AG09309 (cell line): ENCODE data around the gene DMRT1.

GRCh38 chr9:113998-114825 is 4.0 kb downstream of the FOXD4 start:
- RRBS, result 1% methylated on average over 4 of the region's 88 CpGs

- RRBS, result no CpG with 5 or more reads among the region's 5 CpGs
Observed at GRCh38 chr9:227264-227780, 12.7 kb downstream of the DOCK8 start.

DNA sequence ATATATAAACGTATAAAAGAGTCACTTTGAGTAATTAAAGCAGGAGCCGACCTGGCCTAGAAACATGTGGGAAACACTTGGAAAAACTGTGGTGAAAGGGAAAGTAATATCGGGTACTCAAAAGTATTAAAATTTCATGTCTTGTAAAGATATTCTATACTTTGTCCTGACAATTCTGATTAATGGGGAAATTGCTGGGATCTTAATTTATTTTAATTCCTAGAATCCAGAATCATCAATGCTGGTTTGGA is 129.2 kb upstream of the KANK1 start:
- RRBS, result no CpG with 5 or more reads among the region's 3 CpGs

DNA sequence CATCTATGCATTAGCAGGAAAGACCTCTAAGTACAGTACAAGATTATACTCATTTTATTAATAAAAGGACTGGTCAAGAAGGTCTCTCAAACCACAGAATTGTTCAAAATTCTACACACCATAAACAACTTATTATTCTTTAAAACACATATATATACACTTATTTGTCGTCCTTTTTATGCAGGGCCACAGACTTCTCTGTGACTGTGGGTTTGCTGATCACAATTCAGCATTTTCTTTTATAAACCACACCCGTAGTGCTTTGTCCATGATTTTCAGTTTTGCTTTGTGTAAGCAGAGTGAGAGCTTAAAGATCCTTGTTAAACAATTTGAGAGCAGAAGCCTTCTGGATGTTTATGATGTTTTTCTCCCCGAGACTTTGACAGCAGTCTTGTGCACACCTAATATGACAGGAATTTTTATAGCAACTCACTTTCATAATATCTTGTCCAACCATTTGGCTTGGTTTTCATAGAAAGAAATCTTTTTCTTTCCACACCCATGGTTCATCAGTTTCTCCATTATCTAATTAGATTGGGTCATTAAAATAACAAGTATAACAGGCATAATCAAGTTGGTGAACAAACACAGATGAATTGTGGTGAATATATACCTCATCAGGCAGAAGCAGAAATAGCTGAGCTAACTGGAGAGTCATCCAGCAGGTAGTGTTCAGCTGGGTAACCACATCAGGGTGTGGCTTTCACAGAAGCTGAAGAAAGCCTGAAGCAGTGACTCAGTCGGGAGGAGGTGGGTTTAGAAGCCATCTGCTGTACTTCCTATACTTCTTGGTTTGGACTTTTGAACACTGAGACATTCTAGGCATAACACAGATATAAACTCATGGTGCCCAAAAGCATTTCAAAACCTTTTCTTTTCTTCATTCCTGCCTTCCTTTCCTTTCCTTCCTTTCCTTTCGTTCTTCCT is 57.1 kb upstream of the KANK1 start:
- RRBS, result no CpG with 5 or more reads among the region's 5 CpGs

DNA sequence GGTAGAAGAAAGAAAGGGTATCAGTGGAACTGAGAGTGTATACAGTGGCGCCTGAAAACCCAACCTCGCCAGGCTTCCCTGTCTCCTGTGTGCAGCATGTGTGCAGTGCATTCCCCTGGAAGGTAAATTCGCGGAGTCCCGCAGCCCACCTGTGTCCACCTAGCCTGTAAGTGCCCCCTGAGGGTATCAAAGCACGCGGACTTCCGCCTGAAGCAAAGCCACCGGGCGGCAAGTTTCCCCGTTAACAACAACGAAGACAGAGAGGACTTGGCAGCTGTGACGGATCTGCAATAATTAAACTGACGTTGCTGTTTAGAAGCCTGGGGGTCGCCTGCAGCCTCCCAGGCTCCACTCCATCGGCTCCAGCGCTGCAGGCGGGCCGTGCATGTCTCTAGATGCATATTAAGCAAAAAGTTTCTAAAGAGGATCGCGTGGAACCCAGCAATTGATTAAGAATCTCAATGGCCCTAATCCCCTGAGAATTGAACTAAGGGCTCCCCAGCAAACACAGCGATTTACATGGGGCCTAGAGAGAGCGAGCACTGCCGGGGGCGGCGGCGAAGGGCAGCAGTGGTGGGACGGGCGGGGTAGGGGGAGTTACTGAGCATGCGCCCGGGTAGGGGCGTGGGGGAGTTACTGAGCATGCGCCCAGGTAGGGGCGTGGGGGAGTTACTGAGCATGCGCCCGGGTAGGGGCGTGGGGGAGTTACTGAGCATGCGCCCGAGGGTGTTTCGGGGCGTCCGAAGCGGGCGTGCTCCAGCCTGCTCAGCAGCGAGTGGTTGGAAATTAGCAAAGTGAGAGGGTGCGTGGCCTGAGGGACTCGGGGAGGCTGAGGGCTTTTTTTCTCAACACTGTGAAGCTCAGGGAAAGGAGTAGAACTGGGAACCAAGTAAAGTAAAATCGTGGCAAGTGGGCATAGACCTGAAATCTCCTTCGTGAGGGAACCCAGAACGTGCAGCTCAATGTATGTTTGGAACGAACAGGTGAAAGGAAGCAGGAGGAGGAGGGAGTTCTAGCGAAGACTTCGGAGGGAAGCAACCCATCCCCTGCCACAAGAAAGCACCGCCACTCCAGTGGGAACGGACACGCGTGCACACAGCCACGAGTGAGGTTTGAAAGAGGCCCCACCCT is 34.6 kb upstream of the KANK1 start:
- RRBS, result no CpG with 5 or more reads among the region's 58 CpGs

- RRBS, result no CpG with 5 or more reads among the region's 8 CpGs
Observed at GRCh38 chr9:536629-537180, 32.2 kb downstream of the KANK1 start.

DNA sequence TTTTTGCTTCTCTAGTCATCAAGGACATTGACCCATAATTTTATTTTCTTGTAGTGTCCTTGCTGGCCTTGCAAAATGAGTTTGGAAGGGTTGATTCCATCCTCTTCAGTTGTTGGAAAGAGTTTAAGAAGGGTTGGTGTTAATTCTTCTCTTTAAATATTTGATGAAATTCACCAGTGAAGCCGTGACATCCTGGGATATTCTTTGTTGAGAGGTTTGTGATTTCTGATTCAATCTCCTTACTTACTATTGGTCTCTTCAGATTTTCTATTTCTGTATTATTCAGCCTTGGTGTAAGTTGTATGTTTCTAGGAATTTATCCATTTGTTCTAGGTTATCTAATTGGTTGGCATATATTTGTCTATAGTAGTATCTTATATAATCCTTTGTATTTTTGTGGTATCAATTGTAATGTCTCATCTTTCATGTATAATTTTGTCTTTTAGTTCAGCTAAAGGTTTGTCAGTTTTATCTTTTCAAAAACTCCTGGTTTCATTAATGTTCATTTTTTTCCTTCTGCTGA is 36.0 kb downstream of the KANK1 start:
- RRBS, result no CpG with 5 or more reads among the region's 1 CpG

GRCh38 chr9:570860-571615 is 66.5 kb downstream of the KANK1 start:
- RRBS, result no CpG with 5 or more reads among the region's 5 CpGs

DNA sequence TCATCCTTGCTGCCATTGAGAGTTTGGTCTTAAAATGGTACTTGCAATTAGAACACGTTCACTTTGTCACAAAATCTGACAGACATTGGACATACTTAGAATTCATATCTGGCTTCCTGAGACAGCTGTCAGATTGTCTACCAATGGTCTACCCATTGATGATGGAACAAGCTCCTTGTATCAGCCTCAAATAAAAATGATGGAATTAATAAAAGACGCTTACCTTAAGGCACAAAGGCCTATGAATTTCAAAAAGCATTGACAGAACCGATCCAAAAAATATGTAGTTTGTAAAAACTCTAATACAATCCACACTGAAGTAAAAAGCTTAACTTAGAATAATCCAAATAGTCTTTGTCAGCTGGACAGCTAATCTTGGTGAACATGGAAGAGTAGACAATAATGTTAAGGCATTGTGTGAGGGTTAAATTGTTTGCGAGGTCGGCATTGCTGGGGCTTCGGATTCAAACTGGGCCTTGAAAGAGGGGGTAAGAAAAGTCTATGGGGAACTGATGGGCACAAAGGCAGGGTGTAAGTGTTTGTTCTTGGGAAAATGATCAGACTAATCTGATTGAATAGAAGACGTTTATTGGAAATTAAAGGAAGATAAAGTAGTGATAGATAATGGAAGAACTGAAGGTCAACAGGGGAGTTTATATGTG is 80.9 kb downstream of the KANK1 start:
- RRBS, result no CpG with 5 or more reads among the region's 7 CpGs

DNA sequence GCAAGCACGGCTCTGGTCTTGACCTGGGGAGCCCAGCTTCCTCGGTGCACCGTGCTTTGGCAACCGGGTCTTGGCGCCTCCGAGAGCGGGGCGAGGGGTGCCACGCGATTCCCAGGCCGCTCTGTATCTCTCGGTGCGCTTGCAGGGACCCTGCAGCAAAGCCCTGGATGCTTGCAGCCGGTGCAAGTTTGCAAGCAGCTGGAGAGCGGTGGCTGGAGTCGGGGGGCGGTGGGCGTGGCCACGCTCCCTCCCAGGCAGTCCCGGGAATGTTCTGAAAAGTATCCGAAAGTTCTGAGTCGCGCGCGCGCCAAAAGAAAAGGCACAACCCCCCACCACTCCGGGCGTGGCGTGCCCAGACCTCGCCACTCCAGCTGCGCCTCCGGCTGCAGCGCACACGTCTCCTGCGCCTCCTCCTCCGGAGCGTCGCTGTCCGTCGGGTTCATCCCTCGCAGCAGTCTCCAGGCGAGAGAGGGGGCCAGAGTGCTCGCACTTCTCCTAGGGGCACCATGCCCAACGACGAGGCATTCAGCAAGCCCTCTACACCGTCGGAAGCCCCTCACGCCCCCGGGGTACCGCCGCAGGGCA is at the start of gene DMRT1:
DMRT1 (plus strand) TSS at position 365 of the 585 bp plus-strand sequence.
- RRBS, result 7% methylated on average over 17 of the region's 51 CpGs

- RRBS, result no CpG with 5 or more reads among the region's 11 CpGs
Observed at GRCh38 chr9:1052418-1052746, 2.2 kb downstream of the DMRT2 start.

DNA sequence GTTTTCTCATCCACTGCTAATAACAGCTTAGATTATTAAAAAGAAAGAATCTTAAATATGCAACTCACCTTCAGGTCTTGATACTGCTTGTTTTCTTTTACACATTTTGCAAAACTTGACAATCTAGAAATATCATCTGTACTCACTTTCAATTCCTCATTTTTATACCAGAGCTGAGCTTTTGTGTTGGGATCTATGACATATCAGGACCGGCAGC is 75.7 kb upstream of the SMARCA2 start:
- RRBS, result no CpG with 5 or more reads among the region's 1 CpG

DNA sequence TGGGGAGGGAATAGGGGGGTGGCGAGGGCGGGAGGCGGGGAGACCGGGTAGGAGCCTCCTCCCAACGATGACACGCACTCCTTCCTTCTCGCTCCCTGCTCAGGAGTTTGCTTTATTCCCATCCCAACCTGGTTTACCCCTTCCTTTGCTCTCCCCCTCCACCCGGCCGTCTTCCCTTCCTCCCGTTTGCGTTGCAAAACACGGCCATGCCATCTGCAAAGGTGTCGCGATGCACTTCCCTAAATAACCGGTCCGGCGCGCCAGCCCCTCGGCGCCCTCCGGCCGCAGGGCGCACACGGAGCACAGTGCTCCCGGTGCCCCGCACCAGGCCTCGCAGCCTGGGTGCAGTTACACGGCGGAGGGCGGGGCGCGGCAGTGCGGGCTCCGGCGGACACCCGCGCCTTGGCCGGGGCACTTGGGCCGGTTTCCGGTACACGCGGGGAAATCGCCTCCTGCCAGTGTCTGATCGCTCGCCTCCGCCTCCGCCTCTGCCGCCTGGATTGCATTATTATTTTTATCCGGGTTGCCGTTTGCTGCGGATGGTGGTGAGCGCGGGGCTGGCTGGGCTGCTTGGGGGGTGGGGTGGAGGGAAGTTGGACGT is 1.6 kb downstream of the SMARCA2 start:
- RRBS, result 2% methylated on average over 27 of the region's 54 CpGs

GRCh38 chr9:2125842-2126211 is 110.7 kb downstream of the SMARCA2 start:
- RRBS, result no CpG with 5 or more reads among the region's 1 CpG

DNA sequence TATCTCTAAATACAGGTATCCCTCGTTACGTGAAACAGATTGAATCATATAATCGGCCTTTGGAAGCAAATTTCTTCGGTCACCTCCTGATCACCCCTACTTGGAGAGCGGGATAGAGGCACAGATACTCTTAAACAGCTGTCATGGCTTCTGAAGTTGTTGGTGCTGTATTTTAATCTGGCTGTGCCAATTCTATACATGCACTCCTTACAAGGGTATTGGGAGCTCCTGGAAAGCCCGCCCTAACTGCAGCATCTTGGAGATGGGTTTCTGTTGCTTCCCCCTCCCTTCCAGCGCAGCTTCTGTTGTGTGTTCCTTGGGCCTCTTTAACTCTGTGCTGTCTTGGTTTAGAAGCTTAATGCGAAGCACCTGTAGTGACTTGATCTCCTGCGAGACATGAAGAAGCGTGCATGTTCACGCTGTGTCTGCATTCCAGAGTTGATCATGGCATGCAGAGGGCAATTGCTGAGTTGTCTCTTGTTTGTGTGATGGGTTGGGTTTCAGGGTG is 155.4 kb downstream of the SMARCA2 start:
- RRBS, result no CpG with 5 or more reads among the region's 11 CpGs

DNA sequence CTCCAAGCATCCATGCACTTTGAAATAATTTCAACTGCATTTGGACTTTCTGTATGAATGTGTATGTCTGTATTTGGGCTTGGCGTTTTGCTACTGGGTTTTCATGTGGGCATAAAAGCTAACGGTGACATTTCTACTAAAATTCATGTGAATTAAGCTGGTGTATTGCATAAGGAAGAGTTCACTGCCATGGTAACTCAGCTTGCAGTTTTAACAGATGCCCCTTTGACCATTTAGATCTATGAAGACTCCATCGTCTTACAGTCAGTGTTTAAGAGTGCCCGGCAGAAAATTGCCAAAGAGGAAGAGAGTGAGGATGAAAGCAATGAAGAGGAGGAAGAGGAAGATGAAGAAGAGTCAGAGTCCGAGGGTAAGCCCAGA is 170.7 kb downstream of the SMARCA2 start:
- RRBS, result no CpG with 5 or more reads among the region's 5 CpGs

DNA sequence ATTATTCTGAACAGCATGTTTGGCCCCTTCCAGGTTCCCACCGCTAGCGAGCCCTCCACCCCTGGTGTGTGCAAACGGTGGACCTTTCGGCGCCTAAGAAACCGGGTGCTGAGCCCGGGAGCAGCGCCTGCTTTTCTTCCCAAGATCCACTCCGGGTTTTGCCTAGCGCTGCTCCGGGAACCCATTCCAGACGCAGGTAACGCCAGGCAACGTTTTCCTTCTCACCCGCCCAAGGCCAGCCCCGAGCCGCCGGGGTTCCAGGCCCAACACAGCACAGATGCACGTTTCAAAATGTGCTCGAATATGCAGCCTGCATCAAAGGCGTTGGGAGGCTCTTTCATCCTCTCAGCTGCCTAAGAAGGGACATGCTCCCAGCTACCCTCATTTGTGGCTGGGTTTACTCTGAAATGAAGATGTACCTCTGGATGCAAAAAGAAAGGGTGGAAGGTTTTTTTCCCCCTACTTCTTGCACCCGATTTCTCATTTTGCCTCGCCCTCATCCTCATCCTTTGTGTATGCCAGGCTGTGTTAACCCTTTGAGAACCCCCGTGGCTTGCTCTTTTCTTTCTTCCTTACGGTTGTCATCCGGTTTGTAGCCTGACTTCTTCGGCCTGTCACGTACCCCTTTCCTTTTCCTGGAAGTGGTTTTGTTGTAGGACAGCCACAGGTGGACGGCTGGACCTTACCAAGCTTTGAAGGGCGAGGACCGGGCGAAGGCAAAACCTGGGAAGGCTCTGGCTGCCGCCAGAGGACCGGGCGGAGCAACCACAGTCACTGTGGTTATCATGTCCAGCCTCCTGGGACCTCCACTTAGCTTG is 226.9 kb downstream of the SMARCA2 start:
- RRBS, result 3% methylated on average over 11 of the region's 35 CpGs

GRCh38 chr9:2424440-2425245 is 196.9 kb upstream of the VLDLR start:
- RRBS, result no CpG with 5 or more reads among the region's 7 CpGs

GRCh38 chr9:2492889-2494003 is 128.3 kb upstream of the VLDLR start:
- RRBS, result no CpG with 5 or more reads among the region's 8 CpGs

GRCh38 chr9:2620107-2620531 is 1.5 kb upstream of the VLDLR start:
- RRBS, result no CpG with 5 or more reads among the region's 3 CpGs